Hair follicle dermal papilla cell (primary cell): ENCODE measurements around the gene CATSPERE.

GRCh38 chr1:243294167-243295213 lies 38.6 kb downstream of the SDCCAG8 start:
- CAGE, long polyA plus RNA: no peak

DNA sequence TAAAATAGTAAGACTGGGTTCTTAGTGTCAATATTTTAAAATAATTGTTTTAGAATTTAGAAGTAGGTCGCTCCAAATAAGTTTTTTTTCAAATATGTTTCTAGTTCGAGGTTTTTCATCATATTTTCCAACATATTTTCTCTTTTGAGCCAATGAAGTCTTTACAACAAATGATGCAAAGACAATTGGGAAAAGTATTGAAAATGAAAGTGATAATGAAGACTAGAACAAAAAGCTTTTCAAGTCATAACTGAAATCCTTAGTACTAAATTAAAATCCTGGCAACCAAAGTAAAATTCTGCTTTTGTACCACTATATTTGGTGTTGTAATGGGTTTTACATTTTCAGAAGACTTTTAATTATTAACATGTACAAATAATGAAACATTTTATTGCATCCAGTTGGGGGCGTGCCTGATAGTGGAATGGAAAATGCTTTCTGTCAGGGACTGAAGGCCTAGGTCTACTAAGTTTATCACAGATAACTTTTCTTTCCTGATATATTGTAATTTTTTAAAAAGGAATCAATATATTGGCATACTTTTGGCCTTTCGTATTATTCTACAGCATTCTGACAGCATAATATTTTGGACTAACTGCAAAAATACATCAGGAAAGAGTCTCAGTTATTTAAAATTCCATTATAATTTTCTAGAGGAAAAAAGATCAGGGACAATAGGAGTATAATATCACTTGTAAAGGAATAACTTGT lies 89.4 kb downstream of the SDCCAG8 start:
- CAGE, long polyA plus RNA: no peak

DNA sequence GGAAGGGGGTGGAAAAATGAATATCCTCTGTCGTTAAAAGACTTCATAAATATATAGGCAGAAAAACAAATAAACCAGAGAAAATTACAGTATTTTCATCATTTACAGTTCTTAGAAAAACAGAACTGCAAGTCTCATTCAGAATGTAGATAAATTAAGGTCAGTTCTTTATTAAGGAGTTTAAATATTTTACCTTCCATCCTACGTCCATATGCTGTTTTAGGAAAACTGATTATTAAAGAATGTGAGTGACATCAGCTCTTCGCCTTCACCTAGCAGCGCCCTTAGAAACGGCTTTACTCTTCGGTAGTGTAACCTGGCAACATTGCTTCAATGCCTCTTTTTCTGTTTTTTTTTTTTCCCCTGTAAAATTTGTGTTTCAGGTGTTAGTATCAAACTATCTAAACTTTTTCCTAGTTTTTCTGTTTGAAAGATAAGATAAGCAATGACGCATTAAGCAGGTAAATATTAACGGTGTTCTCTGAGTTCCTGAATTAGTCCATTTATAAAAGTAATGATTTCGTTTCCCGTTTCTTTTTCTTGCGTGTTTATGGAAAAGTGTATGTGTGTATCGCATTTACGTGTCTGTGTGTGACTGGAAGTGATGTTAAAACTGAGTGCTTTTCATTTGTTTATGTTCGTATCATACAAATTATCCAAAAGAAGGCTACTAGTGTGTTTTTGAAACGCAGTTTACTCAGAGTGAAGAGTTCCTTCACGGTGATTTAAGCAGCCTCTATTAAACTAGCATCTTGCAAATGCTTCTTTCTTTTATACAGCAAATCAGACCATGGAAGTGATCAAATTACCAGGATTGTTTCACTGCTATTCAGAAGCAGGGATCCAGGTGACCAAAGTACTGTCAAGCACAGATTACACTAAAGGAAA lies 138.9 kb downstream of the SDCCAG8 start:
- CAGE, long polyA plus RNA: no peak

- CAGE, long polyA plus RNA: no peak
Observed at GRCh38 chr1:243443407-243443917, 187.6 kb downstream of the SDCCAG8 start.

DNA sequence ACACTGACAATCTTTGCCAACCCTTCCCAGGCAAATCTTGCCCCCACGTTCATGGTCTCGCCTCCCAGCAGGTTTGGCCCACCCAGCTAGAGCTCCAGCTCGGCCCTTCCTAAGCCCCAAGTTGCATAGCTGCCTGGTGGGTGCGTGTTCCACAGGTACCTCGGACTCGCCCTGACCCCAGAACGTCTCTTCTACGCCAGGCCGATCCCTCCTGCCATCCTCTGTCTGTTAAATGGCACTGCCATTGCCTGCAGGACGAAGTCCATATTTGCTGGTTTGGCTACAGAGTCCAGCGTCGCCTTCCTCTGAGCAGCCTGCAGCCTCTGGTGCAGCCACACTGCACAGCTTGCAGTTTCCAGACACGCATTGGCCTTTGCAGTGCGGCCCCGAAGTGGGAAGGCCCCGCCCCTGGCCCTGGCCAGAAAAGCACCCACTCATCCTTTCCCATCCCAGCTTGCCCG lies 228.1 kb downstream of the SDCCAG8 start:
- CAGE, long polyA plus RNA: no peak

- CAGE, long polyA plus RNA: no peak
Observed at GRCh38 chr1:243563548-243564043, 286.4 kb downstream of the AKT3 start.

DNA sequence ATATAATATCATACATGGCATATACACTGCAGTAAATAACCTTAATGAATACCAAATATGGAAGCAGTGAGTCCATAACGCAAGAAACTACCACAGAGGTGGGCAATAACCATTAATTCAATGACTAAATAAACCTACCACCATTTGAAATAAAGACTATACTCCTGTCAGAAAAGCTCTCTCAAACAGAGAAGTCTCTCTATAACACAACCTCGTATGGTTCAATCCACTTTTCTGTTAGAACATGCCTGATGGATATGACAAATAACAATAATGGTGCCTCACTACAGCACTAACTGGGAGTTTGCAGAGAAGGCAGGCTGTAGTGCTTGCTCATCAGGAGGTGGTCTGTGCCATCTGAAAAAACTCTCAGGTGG lies 144.0 kb downstream of the AKT3 start:
- CAGE, long polyA plus RNA: no peak

- CAGE, long polyA plus RNA: no peak
Observed at GRCh38 chr1:243731205-243731901, 118.7 kb downstream of the AKT3 start.

- CAGE, long polyA plus RNA: no peak
Observed at GRCh38 chr1:243843070-243843572, 6.9 kb downstream of the AKT3 start.

DNA sequence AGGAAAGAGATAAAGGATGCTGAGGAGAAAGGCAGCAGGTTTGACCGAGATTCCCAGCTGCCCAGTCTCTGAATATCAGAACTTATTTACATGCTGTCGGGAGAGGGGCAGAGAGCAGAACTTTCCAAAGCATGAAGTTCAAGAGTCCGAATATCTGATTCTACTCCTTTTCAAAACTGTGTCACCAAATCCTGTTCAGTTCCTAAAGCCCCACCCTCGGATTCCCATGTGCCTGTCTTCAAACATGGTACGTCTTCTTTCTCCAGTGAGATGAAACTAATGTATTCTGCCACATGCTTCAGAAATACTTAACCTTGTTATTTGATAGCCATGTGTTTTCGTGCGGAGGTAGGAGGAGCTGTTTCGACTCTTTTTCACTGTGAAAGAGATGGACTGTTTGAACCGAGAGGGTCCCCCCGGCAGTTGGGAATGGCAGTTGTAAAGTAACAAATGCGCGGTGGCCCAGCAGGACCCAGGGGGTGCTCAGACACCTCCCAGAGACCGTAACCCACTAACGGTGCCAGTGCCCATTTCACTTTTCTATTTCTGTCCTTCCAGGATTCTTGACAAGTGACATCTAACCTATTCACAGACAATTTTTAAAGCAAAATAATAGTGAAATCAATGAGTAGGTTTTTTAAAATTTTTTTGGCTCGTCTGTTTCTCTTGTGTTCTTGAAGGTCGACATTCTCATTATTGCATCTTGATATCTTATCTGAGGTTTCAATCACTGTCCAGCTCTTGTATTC lies 67.2 kb downstream of the ZBTB18 start:
- CAGE, long polyA plus RNA: no peak

DNA sequence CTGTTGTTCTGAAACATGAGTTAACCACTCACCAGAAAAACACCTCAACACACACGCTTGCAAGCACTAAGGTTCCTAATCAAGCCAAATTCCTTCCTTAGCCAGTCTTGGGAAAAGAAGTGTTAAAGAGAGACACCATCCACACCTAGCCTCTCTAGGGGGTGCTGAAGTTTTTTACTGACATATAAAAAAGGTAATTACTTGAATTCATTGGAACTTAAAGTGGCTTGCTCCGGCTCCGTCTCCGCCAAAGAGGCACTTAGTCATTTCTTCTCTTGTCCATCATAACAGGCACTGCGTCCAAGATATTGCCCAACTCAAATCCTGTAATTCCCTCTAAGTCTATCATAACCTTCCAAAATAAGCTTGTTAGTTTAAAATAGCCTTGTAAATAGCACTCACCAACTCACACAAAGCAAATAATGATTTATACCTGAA lies 141.0 kb upstream of the C1orf100 start:
- CAGE, long polyA plus RNA: no peak

DNA sequence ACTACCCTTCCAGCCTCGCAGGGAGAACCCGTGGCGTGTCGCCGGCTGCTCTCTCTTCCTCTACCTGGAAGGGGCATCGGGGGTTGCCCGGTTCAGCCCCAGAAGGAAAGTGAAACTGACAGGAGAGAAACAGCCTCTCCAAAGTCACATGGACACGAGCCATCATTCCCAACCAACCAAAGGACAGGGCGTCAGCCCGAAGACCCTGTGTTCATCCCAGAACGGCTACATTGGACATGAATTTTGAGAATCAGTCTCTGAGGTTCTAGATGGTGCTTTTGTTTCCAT lies 83.2 kb upstream of the C1orf100 start:
- CAGE, long polyA plus RNA: no peak

GRCh38 chr1:244311736-244312408 lies 40.6 kb upstream of the C1orf100 start:
- CAGE, long polyA plus RNA: no peak

- CAGE, long polyA plus RNA: no peak
Observed at GRCh38 chr1:244395162-244395802, 42.8 kb downstream of the C1orf100 start.

- CAGE, long polyA plus RNA: no peak
Observed at GRCh38 chr1:244408724-244409262, 42.9 kb downstream of the ADSS2 start.

DNA sequence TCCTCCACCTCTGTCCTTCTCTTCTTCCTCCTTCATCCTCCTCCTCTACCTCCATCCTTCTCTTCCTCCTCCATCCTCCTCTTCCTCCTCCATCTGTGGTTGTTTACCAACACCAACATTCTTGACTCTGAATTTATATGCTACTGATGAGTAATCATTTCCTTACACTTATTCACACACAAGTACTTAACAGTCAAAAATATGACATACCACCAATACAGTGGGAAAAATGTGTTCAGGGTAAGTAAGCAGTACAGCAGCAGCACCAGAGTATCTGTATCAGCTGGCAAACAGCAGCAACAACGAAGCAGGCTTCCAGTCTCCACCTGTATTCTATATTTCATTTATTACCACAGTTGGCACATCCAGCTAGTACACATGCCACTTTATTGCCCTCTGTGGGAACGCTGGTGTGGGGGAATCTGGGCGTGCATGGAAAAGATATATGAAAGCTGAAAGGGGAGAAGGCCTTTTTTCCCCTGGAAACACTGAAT lies 16.1 kb downstream of the ADSS2 start:
- CAGE, long polyA plus RNA: no peak

- CAGE, long polyA plus RNA: no peak
Observed at GRCh38 chr1:244438998-244440345, 12.2 kb downstream of the ADSS2 start.

- CAGE, long polyA plus RNA: no peak
Observed at GRCh38 chr1:244460909-244462241, at the start of gene CATSPERE. Gene CATSPERE (plus strand): TSS chr1:244461273.

DNA sequence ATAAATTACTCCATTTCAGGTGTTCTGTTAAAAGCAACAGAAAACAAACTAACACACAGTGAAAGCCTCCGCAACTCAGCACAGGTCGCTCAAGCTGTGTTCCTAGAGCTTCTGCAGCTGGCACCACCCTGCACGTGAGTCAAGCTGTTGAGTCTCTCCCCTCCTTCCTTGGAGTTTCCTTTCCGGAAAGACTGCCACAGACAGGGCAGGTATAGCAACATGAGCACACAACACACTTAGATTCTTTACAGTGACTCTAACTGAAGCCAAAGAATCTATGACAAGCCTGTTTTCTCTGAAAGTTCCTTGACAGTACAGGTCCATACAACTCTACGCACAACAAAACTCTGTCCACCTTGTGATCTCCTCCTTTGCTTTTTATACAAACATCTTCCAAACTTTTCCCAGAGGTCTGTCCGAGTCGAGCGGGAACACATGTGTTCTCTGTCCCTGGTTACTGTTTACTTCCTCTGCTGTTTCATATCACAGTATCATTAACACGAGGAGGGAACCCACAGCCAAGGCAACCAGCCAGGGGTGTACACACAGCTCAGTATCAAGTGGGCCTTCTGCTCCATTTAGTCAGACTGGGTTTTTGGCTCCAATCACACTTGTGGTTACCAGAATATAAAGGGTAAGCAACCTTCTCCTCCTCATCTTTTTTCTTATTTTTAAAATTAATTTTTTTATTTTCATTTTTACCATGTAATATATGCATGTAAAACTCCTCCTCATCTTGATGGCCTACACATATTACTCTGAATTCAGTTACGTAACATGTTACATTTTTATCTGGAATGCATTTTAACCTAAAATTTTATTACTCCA lies 38.6 kb upstream of the DESI2 start:
- CAGE, long polyA plus RNA: no peak

DNA sequence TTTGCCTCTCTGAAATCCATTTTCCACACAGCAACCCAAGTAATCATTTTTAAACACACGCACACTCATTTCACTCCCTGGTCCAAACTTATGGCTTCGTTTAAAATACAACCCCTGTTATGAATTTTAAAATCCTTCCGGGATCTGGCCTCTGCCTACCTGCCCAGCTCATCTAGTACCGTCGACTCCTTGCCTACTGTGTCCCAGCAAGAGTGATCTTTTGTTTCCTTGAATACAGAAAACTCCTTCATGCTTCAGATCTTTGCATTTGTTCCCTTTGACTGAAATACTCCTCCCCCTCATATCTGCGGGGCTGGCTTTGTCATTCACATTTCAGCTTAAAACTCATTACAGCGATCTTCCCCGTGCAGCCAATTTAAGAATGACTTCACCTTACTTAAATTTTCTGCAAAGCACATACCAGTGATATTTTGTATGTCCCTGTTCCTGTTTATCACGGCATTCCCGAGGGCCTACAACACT lies 1.1 kb upstream of the DESI2 start:
- CAGE, long polyA plus RNA: no peak